Colonic mucosa (tissue), 1 donor: Measurements from ENCODE around the genes ARHGEF33 and EML4.

DNA sequence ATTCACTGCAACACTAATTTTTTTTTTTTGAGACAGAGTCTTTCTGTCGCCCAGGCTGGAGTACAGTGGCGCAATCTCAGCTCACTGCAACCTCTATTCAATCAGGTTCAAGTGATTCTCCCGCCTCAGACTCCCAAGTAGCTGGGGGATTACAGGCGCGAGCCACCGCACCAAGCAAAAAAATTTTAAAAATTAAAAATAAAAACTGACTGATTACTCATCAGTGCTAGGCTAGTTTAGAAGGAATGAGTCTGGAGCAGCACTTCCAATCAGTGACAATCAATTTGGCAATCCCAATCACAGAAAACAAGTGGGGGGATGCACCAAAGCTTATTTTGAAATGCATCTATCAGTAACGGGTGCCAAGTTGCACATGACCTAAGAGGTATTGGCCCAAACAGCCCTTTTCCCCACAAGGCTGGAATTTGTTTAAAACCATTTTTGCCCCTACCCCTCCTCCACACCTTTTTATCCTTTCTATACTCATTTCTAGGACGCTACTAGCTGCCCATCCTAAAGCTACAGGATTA lies 8.1 kb downstream of the SRSF7 start:
- PRO-cap, result no peak

DNA sequence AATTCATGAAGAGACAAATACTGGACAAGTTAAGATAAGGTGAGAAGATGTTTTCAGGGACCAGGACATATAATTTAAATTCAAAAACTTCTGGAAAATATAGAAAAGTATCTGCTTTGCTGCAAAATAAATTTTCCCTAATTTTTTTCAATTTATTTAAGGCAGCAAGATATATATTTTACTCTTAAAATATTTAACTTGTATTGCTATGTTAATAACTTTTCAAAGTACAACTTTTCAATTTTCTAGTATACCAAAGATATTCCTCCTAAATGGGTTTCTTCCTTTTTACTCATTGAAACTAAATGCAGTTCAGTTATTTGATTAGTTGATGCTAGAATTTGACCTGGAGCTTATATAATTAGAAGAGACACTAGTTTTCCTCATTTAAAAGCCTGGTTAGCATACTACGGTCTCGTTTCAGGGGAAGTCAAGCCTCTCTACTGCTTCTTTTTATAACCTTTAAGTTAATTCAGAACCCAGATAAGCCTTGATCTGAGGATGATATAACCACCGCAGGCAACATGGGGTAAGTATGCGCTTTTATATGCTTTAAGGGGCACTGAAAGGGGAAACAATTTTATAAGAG lies at the start of gene ARHGEF33:
Gene ARHGEF33, plus strand, starts transcription at position 418 of the 589 bp plus-strand sequence.
- PRO-cap, result no peak

GRCh38 chr2:39034980-39035726 lies 85.7 kb downstream of the SOS1 start:
- PRO-cap, result no peak

GRCh38 chr2:39065087-39066204 lies 55.4 kb downstream of the SOS1 start:
- PRO-cap, result no peak

DNA sequence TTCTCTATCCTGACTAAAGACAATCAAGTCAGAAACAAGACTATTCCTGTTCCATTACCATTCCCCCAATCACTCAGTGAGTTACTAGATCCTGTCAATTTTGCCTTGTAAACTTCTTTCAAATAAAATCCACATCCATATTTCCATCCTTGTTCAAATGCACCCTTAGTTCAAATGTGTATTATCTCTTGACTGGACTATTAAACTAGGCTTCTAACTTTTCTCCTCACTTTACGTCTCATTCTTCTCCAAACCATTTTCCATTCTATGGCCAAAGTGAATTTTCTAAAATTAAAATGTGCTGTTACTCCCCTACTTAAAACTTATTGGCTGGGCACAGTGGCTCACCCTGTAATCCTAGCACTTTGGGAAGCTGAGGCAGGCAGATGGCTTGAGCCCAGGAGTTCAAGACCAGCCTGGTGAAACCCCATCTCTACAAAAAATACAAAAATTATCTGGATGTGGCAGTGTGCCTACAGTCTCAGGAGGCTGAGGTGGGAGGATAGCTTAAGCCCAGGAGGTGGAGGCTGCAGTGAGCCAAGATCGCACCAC lies 4.5 kb downstream of the SOS1 start:
- PRO-cap, result no peak

GRCh38 chr2:39119659-39120064 lies 1.2 kb downstream of the SOS1 start:
- PRO-cap, result unidirectional peak, plus-strand start at chr2:39119842; unidirectional peak, plus-strand start at chr2:39119998

GRCh38 chr2:39944314-39944710 lies 165.3 kb upstream of the THUMPD2 start:
- PRO-cap, result no peak

- PRO-cap, result bidirectional peak, plus-strand start at chr2:40489657, minus-strand start at chr2:40489557
These were observed 37.5 kb upstream of the SLC8A1 start for GRCh38 chr2:40489299-40489892.

GRCh38 chr2:40511436-40512934 lies 60.1 kb upstream of the SLC8A1 start:
- PRO-cap, result unidirectional peak, plus-strand start at chr2:40511996

- PRO-cap, result no peak
These were observed 115.6 kb upstream of the PKDCC start for GRCh38 chr2:41931912-41932841.

- PRO-cap, result bidirectional peak, plus-strand start at chr2:41964314, minus-strand start at chr2:41964035
These were observed 84.2 kb upstream of the PKDCC start for GRCh38 chr2:41963235-41964384.

DNA sequence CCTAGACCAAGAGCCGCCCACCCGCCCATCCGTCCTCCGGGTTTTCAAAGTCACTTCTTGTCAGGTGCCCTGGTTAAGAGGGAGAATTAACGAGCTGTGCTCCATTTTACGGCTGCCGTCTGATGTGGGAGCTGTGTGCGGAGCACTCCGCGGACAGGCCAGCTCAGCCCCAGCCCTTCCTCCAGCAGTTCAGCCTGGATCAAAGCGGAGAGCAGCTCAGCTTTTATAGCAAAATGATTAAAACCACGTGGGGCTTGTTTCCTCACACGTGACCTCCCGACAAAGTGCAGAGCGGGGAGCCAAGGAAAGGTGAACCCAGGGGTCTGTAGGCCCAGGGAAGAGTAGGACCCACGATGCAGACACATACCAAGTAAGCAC lies 46.1 kb upstream of the PKDCC start:
- PRO-cap, result no peak

GRCh38 chr2:42030041-42030625 lies 17.7 kb upstream of the PKDCC start:
- PRO-cap, result no peak

DNA sequence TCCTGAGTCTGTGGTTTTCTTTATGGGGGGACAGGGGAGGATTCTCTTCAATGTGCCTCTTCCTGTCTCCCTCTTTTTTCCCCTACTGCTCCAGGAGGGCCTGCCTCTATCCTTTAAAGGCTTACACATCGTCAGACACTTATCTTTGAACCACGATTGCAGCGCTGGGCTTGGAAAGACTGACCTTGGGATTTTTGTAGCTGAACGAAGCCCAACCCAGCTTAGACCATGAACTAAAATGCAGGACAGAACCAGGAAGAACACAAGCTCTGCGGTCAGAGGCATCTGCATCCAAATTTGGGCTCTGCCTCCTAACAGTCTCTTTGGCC lies 7.0 kb upstream of the PKDCC start:
- PRO-cap, result no peak

DNA sequence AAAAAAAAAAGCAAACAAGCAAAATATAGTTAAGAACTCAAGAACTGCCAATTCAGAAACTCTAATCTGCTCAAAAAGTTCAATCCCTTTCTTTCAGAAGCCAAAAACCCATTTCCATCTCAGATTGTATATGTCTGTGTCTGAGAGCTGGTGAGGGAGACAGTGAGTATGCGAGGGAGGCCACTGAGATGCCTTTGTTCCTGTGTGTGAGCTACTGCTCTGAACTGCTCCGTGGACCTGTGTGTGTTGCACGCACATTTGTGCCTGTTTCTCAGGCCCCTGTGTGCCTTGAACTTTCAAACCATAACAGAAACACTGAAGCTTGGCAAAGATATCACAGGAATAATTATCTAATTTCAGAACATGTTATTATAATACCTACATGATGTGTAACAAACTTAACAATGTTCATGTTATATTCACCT lies 2.4 kb upstream of the PKDCC start:
- PRO-cap, result no peak

DNA sequence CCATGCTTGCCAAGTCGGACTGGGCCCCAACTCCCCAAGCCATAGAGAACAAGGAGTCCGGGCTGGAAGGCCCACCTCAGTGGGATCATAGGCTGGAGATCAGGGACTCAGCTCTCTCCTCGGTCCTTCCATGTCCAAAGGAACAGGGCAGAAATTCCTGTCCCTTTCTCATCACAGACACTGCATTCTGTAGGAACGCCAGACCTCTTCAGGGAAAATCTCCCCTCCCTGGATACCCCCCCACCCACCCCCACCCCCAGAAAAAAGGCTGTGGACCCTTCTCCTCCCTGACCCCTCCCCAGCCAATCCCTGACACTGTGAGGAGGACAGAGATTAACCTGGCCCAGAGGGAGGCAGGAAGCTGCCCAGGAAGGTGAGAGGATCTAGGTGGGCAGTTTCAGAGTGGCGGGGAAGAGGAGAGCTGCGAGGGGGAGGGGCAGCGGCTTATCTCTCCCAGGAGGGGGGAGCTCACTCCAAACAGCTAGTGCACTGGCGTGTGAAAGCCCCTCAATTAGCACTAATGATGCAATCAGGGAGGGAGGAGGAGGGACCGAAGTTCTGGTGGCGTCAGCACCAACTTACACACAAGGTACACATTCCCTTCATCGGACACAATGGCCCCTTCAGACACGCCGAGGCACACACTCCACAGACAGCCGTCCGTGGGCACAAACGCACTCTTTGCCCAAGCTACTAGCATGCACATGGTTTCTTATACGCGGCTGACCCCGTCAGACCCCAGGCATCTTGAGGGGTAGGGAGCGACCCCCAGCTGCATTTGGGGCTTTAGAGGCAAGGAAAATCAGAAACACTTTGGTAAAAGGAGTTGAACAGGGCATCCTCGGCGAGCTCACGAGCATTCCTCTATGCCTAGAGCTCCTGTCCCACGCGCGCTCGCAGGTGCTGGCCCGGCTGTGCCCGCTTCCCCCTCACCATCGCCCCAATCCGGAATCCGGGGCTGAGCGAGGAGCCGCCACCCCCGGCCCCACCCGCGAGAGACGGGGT lies 1.1 kb upstream of the PKDCC start:
- PRO-cap, result bidirectional peak, plus-strand start at position 614 of the sequence, minus-strand start at position 519 of the sequence

- PRO-cap, result bidirectional peak, plus-strand start at chr2:42048025, minus-strand start at chr2:42047739
These were observed 310 bp upstream of the PKDCC start for GRCh38 chr2:42047454-42047967.

DNA sequence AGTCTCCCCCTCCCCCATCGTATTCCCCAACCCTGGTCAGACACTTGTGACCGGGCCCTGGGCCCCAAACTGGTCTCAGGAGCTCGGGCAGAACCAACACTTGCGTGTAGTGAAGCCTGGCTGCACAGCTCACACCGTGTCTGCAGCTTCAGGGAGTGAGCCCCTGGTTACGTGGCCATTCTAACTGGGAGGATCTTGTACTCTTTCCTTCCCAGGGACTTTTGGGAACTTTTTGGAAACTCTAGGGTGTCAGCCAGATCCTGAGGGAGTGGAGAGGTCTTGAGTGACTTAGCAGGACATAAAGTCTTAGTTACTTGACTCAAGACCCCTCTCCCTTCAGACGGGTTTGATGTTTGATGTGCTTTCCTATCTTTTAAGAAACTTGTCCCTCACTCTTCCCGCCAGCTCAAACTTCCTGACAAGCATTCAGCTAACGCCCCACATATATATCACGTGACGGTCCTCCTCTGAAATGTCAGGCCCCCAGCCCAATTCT lies 2.3 kb downstream of the PKDCC start:
- PRO-cap, result bidirectional peak, plus-strand start at position 256 of the sequence, minus-strand start at position 157 of the sequence; unidirectional peak, minus-strand start at position 408 of the sequence

- PRO-cap, result no peak
These were observed 51.1 kb upstream of the EML4 start for GRCh38 chr2:42117855-42118685.

- PRO-cap, result bidirectional peak, plus-strand start at chr2:42169418, minus-strand start at chr2:42169184; bidirectional peak, plus-strand start at chr2:42169627, minus-strand start at chr2:42169667
These were observed at the start of gene EML4 for GRCh38 chr2:42168934-42169958. TSS of gene EML4 (plus strand) at chr2:42169353.